SK-MEL-5 (cell line): ENCODE results near the genes ARMH2, H1-1, H3C2 and H1-6.

DNA sequence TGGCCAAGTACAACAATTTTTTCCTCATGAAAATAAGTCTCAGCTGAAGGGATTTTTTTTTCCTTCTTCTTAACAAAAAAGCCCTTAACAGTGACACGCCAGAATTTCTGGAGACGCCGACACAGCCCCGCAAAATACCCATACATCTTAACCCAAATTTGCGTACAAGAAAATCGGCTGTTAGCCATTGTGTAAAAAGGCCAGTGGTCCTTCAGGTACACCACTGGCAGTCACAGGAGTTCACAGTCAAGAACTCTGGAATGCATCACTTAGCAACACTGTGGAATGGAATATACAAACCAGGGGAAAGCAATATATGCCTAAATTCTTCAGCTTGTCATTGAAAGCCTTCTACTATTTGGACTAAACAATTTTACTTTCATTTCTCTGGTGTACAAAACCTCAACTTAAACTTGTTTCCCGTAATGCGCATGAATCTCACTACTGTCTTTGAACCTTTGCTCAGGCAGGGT, at the start of gene ARMH2:
TSS of gene ARMH2 (minus strand) at position 248 of the 473 bp plus-strand sequence.
RAMPAGE:
- cytosol, long total RNA, result no peak
- long total RNA, result no peak
- nucleus, long total RNA, result no peak

DNA sequence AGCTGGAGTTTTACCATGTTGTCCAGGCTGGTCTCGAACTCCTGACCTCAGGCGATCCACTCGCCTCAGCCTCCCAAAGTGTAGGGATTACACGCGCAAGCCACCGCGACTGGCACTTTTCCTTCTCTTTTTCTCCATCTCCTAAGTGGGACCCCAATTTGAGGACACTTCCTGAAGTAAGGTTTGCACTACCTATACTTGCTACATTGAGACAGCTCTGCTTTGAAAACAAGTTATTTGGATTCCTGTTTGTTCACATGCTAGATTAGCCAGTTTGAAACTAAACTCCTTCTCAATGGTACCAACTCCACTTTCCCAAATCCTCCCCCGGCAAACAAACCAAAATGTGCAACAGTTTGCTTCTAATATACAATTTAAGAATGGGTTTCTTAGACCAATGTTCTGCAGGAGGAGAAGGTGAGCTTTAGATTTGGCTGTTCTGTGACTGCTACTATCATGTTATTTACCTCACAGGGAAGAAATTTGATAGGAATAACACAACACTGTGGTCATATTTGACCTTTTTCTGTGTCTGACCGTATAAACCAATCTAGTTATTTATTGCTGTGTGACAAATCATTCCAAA, 33.3 kb downstream of the RIPOR2 start:
RAMPAGE:
- cytosol, long total RNA, result no peak
- long total RNA, result no peak
- nucleus, long total RNA, result no peak

GRCh38 chr6:24909720-24910119, 26.0 kb downstream of the RIPOR2 start:
RAMPAGE:
- cytosol, long total RNA, result no peak
- long total RNA, result no peak
- nucleus, long total RNA, result no peak

DNA sequence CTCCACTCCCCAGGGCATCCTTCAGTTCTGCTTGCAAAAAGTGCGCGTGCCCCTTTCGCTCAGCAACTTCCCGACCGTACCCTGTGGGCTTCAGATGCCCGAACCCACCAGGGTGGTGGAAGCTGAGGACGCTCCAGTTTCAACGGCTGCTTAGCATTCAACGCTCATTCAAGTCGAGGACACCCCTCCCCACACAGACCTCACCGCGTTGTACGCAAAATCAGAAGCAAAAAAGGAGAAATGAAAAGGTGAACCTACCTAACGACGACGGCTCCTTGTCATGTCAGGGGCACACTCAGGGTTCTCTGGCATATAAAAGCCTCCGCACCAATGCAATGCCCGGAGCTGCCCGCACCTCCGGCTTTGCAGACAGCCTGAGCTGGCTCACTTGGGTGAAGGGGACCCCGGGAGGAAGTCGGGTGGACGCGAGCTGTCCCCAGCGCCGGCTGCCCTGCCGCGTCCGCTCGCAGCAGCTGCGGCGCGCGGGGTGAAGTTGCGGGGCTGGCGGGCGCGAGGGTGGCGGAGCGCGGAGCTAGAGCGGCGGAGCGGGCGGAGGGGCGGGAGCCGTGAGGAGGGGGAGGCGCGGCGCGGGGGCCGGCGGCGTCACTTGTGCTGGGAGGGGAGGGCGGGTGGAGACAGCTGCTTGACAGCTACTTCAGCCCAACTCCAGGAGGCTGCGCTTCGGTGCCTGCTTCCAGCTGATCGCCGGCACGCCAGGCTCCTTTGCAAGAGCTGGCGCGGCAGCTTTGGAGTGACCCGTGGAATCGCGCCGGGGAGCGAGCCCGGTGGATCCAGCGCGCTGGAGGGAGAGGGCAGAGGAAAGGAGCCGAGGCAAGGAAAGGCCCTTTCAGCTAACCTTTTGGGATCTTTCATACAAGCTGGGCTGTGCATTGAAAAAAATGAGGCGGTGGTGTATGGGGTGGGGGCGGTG, 24.9 kb downstream of the RIPOR2 start:
RAMPAGE:
- cytosol, long total RNA, result no peak
- long total RNA, result no peak
- nucleus, long total RNA, result no peak

DNA sequence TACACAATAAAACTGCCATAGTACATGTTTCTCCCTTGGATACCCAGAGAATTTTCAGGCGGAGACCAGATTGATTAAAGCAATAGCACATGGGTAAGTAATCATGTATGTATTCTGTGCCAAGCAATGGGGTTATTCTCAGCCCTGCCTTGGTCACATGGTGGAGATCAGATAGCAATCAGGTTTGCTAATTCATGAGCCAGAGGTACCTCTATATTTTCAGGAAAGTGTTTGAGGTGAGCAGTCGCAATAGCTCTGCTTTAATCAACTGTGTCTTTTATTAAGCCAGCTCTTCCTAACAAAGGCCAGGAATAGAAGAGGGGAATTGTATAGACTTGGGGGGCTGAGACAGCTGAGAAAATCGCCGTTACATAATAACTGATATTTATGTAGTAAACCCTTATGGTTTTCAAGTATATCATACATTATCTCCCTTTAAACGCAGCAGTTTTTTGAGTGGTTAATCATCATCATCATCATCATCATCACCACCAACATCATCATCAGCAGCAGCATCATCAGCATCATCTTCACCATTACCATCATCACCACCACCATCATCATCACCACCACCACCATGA, 9.3 kb downstream of the RIPOR2 start:
RAMPAGE:
- cytosol, long total RNA, result no peak
- long total RNA, result no peak
- nucleus, long total RNA, result no peak

RAMPAGE:
- cytosol, long total RNA, result no peak
- long total RNA, result no peak
- nucleus, long total RNA, result no peak
These were observed 910 bp upstream of the RIPOR2 start for GRCh38 chr6:24936451-24937289.

RAMPAGE:
- cytosol, long total RNA, result no peak
- long total RNA, result no peak
- nucleus, long total RNA, result no peak
These were observed 17.6 kb downstream of the CARMIL1 start for GRCh38 chr6:25296777-25297169.

RAMPAGE:
- cytosol, long total RNA, result no peak
- long total RNA, result no peak
- nucleus, long total RNA, result no peak
These were observed 87.9 kb downstream of the CARMIL1 start for GRCh38 chr6:25366670-25367891.

DNA sequence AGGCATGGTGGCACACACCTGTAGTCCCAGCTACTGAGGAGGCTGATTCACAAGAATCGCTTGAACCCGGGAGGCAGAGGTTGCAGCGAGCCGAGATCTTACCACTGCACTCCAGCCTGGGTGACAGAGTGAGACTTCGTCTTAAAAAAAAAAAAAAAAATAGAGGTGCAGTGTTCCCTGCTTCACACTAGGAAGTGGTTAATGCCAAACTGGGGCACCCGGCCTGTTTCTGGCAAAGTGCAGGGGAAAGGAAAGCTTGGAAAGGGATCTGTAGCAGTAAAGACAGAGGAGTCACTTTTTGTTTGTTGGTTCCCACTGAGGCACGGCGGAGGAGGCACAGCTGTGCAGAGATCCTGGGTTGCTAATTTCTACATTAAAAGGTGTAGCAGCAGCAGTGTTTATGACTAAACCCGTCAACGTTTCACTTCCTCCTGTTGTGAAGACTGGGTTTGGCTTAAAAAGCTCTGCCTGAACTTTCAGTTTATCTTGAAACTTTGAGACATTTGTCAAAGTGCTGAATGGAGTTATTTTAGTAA, 125.5 kb downstream of the CARMIL1 start:
RAMPAGE:
- cytosol, long total RNA, result no peak
- long total RNA, result no peak
- nucleus, long total RNA, result no peak

DNA sequence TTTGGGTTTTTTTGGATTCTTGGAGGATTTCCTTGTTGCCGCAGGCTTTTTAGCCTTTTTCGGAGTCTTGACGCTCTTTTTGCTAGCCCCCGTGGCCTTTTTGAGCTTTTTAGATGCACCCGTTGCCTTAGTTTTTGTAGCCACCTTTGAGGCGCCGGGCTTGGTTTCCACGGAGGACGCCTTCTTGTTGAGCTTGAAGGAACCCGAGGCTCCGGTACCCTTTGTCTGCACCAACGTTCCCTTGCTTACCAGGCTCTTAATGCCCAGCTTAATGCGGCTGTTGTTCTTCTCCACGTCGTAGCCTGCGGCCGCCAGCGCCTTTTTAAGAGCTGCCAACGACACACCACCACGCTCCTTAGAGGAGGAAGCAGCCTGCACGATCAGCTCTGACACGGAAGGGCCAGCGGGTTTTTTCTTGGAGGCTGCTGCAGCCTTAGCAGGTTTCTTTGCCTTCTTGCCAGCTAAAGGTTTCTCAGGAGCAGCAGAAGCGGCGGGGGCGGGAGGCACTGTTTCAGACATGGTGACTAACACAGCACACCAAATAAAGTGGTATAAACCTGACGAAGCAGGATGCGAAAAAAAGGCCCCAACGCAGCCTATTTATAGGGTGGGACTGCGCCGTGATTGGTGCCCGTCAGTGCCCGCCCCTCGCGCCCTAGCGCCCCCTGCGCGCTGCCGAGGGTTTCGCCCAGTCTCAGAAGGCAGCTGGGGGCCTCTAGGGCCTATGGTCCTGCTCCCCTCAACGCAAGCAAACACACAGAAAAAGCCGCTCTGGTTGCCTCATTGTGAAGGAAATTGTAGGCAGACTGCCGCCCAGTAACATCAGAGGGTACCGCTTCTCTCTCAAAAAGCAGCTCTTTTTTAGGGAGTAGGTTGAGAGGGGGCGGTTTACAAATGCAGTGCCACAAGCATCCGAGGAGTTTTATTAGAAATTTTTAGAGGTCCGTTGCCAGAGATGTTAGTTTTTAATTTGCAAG, at the start of gene H1-1:
TSS of gene H1-1 (minus strand) at position 574 of the 977 bp plus-strand sequence.
RAMPAGE:
- cytosol, long total RNA, result no peak
- long total RNA, result no peak
- nucleus, long total RNA, result no peak

DNA sequence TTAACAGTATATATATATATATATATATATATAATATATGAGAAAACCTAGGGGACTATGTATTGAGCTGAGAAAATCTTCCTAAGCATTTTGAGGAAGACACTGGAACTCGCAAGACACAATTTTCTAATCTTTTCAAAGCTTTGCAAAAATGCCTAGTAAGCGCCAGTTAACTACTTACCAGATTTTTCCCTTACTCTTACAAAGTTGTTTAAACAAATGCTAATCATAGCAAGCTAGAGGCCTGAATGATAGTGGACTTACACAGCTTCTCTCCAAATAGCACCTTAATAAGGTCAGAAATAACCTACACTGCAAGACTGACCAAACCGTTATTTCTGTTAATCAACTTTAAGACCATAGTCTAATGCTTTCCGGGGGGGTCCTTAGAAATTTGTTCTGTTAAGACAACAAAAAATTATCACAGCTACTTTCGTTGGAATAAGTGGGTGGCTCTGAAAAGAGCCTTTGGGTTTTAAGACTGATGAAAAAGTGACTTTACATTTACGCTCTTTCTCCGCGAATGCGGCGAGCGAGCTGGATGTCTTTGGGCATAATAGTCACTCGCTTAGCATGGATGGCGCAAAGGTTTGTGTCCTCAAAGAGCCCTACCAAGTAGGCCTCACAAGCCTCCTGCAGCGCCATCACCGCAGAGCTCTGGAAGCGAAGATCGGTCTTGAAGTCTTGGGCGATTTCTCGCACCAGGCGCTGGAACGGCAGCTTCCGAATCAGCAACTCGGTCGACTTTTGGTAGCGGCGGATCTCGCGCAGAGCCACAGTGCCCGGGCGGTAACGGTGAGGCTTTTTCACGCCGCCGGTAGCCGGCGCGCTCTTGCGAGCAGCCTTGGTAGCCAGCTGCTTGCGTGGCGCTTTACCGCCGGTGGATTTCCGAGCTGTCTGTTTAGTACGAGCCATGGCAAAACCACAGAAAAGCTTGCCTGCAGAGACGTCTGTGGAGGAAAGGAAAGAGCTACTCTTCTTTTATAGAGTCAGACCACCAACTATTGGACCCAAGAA, at the start of gene H3C2:
TSS of gene H3C2 (minus strand) at position 954 of the 1,017 bp plus-strand sequence.
RAMPAGE:
- cytosol, long total RNA, result start-site peak on the minus strand centred at position 954 of the sequence, 7 bp wide, 34,027 and 37,439 reads in 2 replicates
- long total RNA, result no peak
- nucleus, long total RNA, result no peak

RAMPAGE:
- cytosol, long total RNA, result no peak
- long total RNA, result no peak
- nucleus, long total RNA, result no peak
These were observed 471 bp upstream of the H3C2 start for GRCh38 chr6:26032163-26032976.

RAMPAGE:
- cytosol, long total RNA, result no peak
- long total RNA, result no peak
- nucleus, long total RNA, result no peak
These were observed 9.8 kb upstream of the H1-2 start for GRCh38 chr6:26066118-26066388.

DNA sequence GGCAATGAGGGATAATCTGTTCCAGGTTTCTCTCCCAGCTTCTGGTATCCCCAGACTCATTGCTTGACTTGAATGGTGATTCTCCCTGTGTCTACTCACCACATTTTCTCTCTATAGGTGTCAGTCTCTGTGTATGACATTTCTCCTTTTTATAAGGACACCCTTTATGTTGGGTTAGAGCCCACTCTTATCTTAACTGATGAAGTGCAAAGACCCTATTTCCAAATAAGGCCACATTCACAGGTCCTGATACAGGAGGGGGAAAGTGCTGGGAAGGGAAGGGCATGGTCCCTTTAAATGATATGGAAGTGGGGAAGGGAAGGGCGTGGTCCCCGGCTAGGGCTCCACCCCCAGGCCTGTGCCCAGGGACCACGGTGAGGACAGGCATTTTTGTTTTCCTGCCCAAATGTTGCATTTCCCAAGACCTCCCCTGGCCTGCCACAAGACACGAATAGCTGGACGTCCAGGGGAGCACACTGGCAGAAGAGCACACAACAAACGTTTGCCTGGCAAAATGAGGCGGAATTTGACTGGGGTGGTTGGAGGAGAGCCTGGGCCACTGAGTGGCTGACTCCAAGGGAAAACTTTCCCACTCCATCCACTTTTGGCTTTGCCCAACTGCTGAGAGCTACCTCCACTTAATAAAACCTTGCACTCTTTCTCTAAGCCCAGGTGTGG, 14.8 kb upstream of the H1-2 start:
RAMPAGE:
- cytosol, long total RNA, result no peak
- long total RNA, result no peak
- nucleus, long total RNA, result no peak

RAMPAGE:
- cytosol, long total RNA, result no peak
- long total RNA, result no peak
- nucleus, long total RNA, result no peak
These were observed at the start of gene H1-6 for GRCh38 chr6:26107959-26108249. H1-6 (minus strand) TSS chr6:26108135.

GRCh38 chr6:26118991-26119480, 4.7 kb downstream of the H2BC4 start:
RAMPAGE:
- cytosol, long total RNA, result no peak
- long total RNA, result no peak
- nucleus, long total RNA, result no peak

GRCh38 chr6:26122766-26122889, 1.1 kb downstream of the H2BC4 start:
RAMPAGE:
- cytosol, long total RNA, result no peak
- long total RNA, result no peak
- nucleus, long total RNA, result no peak

DNA sequence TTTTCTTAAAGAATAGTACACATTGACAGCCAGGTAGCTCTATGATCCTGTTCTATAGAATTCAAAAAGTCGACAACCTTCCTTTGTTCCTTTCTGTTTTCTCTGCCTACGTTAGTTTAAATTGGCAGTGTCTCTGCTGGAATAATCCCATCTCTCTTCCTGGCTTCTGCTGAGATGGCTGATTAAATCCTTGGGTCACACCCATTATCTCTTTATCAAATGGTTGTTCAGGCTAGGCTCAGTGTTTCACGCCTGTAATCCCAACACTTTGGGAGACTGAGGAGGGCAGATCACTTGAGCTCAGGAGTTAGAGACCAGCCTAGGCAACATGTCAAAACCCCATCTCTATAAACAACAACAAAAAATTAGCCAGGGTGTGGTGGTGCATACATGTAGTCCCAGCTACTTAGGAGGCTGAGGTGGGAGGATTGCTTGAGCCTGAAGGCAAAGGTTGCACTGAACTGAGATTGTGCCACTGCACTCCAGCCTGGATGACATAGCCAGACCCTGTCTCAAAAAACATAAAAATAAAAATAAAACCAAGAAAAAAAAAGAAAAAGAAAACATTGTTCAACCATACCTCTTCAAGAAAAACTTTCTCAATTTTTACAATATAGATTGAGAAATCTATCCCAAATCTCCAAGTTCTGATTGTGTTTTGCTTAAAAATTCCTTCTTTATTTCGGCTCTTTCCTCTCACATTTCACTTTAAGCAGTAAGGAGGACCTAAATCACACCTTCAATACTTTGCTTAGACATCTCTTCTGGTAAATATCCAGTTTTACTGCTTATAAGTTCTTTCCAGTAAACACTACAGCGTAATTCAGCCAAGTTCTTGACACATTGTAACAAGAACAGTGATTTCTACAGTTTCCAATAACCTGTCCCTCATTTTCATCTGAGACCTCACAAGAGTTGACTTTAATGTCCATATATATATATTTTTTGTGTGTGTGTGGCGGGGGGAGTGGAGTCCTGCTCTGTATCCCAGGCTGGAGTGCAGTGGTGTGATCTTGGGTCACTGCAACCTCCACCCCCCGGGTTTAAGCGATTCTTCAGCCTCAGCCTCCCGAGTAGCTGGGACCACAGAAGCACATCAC, 8.0 kb downstream of the H2AC6 start:
RAMPAGE:
- cytosol, long total RNA, result no peak
- long total RNA, result no peak
- nucleus, long total RNA, result no peak

GRCh38 chr6:26193891-26194840, 2.9 kb downstream of the H3C4 start:
RAMPAGE:
- cytosol, long total RNA, result no peak
- long total RNA, result no peak
- nucleus, long total RNA, result no peak

DNA sequence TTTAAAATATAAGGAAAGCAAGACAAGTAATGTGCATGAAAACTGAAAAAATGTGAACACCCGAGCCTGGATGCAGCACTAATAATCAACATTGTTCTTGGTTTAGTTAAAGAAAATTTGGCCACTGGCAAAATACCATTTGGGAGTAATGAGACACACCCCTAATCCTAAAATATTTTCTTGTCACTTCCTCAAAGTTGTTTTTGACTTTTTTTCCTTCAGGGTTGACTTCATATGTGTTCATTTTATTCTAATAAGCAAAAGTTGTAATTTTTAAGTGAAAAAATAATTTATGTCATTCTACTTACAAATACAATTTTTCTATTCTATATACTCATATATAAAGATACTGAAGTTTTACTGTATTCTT, 1.0 kb downstream of the H2BC7 start:
RAMPAGE:
- cytosol, long total RNA, result no peak
- long total RNA, result no peak
- nucleus, long total RNA, result no peak